ENCODE results near the genes KRTAP6-1, KRTAP8-1 and IFNGR2.

GRCh38 chr21:30613862-30614201, at the start of gene KRTAP6-1:
TSS of gene KRTAP6-1 (minus strand) at chr21:30613930.
- PRO-cap = no peak

GRCh38 chr21:30813112-30813461, at the start of gene KRTAP8-1:
TSS of gene KRTAP8-1 (minus strand) at chr21:30813274.
- PRO-cap = no peak

- PRO-cap = no peak
Observed at GRCh38 chr21:31161096-31161806, 123.0 kb upstream of the KRTAP19-8 start.

DNA sequence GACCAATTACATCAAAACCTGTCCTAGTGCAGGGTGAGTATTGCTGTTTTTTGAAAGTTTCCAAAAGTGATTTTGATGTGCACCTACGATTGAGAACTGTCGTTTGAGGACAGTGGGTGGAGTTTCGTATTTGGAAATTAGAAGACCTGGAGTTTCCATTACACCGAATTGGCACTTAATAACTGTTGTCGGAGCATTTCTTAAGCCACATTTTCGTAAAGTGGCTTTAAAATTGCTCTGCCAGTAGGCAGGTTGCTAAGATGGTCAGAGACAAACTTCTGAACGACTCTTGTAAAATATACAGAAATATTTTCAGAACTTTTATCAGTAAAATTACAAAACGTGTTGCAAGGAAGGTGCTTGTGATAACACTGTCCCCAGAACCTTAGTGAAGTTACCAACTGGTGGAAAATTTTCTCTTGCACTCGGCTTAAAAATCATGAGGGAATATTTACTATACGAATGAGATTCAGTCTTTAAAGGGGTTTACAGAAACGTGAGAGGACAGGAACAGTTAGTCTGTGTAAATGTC, 1.2 kb downstream of the SOD1 start:
- PRO-cap = no peak

GRCh38 chr21:31873180-31873696, 418 bp downstream of the HUNK start:
- PRO-cap = unidirectional peak, plus-strand start at chr21:31873241

DNA sequence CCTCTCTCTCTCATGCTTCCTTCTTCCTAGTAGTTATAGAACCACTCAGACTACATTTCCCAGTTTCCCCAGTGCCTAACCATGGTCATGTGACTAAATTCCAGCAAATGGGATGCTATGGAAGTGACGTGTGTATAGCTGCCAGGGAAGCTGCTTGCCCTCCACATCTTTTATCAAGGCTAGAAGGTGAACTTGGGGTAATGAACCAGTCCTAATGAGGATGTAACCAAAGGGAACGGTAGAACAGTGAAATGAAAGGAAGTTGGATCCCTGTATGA, 184.0 kb downstream of the MIS18A start:
- PRO-cap = no peak

DNA sequence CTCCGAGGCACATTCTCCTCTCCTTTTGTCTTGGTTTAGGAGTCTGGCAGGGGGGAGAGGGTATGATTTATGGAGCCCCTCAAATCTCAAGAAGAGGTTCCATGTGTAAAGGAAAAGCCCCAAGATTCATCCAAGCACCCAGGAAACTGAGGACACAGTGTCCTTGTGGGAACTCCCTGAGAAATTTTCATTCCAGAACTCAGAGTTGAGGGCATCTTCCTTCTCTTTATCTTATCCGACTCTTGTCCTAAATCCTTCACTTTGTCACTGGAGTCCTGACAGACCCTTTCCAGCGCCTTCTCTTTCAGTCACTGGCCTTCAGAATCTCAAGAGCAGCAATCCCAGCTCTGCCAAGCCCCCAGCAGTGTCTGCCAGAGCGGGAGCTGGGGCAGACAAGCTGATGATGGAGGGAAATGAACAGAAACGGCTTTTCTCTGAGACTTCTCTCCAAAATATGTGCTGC, 32.4 kb downstream of the MIS18A start:
- PRO-cap = no peak

DNA sequence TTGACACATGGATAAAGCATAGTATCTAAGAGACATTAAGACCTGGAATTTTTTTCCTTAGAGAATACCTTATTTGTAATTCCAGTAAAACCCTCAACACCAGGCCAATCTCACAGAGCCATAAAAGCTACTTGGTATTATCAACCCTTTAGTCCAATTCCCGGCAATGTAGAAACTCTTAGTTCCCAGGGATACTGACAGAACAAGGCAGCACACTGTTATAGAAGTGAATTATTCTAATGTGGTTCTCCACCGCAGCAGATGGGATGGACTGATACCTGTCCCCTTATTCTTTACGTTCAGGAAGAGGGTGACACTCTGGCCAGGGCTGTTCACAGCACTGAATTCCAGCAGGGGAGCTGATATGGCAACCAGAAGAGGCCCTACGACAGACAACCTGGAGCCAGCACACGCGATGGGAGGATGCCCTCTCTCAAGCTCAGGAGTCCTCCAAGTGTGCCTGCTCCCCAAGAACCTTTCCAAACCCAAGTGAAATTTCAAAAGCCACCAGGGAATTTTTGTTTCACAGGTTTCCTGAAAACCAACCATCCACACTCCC, 10.4 kb downstream of the URB1 start:
- PRO-cap = no peak

DNA sequence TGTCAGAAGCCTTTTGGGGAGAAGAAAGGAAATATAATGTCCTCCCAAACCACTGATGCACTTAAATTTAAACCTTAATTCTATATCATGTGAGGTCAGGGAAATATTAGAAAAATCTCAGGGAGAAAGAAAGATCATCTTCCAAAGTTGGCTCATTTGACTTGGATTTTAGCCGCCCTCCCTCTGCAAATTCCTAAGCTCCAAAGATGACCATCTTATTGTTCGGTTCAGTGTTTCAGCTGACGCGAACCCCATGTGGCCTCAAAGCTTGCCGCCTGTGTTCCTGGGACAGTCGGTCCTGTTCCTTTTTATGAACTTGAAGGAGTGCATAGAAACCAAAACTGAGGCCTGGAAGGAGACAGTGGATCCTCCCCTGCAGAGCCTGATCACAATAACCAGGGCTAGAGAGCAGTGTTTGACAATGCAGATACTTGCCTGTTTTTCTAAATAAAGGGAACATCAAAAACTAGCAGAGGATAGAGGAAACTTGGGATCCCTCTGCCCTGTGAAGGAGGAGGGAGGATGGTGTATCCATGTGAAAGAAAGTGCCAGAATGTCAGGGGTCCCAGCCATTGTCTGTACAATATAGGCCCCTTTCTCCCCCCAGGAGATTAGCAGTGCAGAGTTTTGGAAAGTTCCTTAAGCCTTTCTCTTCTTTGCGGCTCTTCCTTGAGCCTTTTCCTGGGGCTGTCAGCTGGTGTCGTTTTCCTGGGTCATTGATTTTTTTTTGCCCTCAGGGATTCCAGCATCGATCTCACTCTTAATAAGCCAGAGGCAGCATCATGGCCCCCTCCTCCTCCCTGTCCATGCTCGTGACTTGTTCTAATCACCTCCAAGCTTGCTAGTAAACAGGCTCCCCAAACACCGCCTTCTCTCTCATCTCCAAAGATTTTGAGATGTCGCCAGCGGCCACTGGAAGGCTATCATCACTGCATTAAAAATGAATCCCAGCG, 2.6 kb downstream of the EVA1C start:
- PRO-cap = no peak

DNA sequence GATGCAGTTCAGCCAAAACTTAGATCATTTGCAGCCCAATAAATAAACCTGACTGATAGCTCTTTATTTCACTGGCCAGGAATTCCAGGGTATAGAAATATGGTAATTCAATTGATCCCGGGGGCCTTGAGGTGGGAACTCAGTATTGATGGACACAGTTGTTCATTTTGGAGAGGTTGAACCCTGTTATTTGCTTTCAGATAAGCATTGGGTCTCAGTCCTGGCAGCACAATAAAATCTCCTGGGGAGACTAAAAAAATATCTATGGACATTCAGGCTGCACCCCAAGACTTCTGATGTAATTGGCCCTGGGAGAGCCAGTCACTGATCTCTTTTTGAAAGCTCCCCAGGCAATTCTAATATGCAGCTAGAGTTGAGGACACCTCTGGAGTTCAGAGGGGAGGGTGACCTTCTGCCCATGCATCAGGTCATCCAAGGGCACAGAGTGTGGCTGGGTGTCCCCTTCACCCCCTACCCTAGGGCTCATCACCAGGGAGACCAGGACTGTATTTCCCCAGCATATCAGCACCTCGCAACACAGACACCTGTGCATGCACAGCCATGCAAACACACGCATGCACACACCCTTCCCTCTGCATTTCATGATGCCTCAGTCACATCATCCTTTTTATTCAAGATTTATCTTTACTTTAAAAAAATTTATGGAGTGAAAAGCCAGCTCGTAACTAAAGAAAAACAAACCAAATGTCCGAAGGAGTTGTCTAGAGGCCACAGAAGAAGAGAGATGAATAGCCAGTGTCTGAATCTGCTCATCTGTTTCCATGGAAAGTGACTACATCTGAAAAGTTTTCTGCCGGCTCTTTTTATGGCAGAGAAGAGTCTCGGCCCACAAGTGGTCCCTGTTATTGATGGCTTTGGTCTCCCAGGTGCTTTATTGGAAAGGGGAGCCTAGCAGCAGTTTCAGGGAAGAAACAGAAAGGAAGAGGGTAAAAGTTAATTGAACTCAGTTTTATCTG, 5.3 kb downstream of the EVA1C start:
- PRO-cap = no peak

GRCh38 chr21:32457321-32457949, 44.9 kb downstream of the EVA1C start:
- PRO-cap = no peak

GRCh38 chr21:32505415-32505748, 79.9 kb downstream of the TCP10L start:
- PRO-cap = no peak

DNA sequence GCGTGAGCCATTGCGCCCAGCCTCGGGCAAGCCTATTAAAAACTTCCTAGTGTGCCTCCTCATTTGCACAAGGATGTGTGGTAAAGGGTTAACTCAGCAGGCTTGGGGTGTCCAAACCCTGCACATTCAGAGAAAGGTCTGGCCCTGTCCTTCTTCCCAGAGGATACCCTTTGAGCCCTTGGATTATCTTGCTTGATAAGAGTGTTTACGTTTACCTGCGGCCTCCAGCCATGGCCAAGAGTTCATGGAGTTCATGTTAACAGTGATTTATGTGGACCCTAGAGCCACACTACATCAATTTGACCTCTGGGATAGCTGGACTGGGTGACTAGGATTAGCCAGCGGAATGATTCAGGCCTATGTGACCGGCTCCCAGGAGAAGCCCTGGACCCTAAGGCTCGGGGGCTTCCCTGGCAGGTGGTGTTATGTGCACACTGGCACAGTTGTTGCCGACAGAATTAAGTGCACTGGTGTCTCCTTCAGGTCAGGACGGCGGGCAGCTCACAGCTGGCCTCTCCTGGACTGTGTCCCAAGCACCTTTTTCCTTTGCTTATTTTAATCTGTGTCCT, 7.7 kb upstream of the TCP10L start:
- PRO-cap = no peak

DNA sequence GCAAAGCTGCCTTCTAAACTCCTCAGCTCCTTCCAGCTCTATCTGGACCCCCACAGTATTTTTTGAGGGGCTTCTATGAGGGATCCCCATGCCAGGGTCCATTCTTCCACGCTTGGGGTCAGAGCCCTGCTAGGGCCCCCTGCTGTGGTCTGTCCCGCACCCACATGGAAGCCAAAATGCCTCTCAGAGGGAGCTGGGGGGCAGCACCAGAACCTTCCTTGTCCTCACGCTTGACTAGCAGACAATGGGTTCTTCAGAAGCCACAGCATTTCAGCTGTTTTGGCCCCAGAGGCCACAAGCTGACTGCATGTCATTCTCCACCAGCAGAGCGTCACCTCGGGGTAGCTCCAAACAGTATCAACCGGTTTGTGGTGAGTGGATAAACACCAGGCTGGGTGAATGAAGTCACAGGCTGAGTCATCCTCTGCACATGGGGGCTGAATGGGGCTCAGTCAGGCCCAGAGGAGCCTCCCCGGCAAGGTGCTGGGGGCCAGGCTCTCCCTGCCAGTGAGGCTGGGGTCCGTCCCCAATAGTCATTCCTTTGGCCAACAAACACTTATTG, 8.9 kb downstream of the OLIG1 start:
- PRO-cap = no peak

- PRO-cap = no peak
Observed at GRCh38 chr21:33238302-33239364, 8.9 kb downstream of the IFNAR2 start.

- PRO-cap = no peak
Observed at GRCh38 chr21:33268760-33269688, 2.9 kb downstream of the IL10RB start.

- PRO-cap = no peak
Observed at GRCh38 chr21:33332046-33332518, 7.3 kb downstream of the IFNAR1 start.

DNA sequence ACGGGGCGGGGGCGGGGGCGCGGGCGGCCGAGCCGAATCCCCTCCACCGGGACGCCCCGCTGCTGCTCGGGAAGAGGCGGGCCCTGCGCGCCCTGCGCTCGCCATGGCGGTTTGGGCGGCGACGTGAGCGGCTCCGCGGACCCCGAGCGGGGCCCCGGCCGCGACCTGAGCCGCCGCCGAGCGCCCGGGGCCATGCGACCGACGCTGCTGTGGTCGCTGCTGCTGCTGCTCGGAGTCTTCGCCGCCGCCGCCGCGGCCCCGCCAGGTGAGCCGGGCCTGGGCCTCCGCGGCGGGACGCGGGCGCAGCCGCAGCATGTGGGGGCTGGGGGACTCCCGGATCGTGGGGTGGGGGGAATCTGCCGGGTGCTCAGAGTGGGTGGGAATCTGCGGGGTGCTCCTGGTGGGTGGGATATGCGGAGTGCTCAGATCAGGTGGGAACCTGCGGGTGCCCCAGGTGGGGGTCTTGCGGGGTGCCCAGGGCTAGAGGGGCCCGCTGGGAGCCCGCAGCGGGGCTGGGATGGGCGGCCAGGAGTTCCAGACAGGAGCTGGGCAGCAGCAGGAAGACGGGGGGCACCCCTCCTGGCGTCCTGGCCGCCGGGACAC, at the start of gene IFNGR2:
TSS of gene IFNGR2 (plus strand) at position 62 of the 603 bp plus-strand sequence.
- PRO-cap = bidirectional peak, plus-strand start at position 104 of the sequence, minus-strand start outside the sequence

DNA sequence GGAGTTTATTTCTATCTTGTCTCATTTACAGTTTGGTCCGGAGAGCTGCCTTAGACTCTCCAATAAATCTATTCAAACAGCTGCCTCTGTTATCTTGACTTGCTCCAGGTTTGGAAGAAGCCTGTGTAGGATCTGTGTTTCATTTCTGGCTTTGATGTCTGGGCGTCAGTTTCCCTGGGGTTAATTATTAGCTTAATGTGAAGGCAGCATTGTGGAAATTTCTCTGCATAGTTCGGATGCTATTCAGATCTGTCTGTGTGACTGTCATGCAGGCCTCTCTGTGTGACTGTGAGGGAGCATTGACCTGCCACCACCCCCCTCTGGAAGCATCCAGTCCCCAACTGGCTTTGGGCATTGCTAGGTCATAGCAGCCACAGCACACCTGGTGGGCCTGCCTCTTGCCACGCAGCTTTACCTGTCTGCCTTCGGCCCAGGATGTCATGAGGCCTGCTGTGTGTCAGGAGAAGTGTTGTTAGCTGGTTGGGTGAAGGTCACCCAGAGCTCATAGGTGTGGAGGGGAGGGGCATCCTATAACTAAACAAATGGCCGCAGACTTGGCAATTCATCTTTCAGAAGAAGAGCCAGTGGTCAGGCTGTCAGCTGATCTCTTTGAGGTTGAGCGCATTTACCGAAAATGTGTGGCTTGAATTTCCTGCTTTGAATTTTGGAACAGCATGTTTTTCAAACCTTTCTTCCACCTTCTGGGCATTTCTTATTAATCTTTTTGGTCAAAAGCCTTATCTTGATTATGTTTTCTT, 9.8 kb downstream of the IFNGR2 start:
- PRO-cap = no peak

DNA sequence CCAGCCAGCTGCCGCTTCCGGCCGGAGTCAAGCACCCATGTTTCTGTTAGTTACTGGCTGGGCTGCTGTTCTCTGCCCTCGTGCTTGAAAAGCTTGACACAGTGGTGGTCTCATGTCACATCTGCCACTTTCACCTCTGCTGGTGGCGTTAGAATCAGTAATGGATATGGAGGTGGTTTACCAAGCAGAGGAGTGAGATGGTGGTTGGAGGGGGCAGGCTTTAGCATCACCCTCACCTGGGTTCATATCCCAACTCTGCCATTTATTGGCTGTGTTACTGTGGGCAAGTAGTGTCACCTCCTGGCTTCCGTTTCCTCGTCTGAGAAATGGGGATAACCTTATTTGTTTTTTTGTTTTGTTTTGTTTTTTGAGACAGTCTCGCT, 21.2 kb downstream of the IFNGR2 start:
- PRO-cap = no peak